SP-49 (cell line): ENCODE measurements around the gene LCE6A.

GRCh38 chr1:151400392-151401021, 1.1 kb downstream of the PSMB4 start:
- PRO-cap: no peak

GRCh38 chr1:151408148-151409010, 9.0 kb downstream of the PSMB4 start:
- PRO-cap: no peak

GRCh38 chr1:151419863-151420086, 20.4 kb downstream of the PSMB4 start:
- PRO-cap: no peak

- PRO-cap: no peak
Observed at GRCh38 chr1:151503056-151503549, 8.1 kb upstream of the CGN start.

DNA sequence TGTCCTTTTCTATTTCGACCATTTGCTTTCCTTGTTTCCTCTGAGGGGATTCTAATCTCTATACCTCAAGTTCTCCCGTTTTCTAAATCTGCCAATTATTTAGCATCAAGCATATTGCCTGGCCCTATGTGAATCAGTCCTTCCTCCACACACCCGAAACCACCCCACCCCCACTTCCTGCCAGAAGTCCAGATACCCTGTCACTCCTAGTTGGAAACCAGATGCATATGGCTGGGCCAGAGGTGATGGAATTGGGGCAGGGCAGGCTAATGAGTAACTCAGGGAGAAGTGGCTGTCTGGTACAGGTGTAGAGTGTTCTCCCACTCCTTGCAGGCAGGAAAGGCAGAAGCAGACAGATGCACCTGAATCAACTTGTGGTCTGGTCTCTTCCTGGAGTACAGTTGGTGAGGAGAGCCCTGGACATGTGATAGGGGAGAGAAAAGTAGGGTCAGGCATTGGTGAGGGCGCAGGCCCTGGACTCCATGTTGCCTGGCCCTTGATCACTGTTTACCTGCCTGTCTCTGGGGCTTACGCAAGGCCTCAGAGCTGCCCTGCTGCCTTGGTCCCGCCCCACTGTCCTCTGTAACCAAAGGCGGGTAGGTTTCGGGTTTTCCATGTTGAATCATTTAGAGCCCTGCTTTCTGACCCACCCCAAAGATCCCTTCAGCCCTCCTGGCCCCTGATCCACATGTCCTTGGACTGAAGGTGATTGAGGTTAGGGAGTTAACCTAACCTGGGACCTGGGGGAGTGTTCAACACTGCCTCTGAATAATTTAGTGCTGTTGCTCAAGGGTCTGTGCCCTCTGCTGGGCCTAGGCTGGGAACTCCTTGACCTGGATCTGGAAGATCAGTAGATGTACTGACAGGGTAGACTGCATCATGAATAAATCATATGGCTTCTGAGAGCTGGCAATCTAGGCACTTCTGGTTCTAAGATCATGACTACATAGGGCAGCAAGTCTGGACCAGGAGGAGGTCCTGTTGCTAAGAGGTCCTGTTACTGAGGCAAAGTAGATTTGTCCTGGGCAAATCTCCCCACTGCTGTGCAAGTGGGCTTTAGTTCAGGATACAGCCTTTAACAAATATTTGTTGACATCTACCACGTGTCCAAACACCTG, 2.7 kb downstream of the CGN start:
- PRO-cap: no peak

DNA sequence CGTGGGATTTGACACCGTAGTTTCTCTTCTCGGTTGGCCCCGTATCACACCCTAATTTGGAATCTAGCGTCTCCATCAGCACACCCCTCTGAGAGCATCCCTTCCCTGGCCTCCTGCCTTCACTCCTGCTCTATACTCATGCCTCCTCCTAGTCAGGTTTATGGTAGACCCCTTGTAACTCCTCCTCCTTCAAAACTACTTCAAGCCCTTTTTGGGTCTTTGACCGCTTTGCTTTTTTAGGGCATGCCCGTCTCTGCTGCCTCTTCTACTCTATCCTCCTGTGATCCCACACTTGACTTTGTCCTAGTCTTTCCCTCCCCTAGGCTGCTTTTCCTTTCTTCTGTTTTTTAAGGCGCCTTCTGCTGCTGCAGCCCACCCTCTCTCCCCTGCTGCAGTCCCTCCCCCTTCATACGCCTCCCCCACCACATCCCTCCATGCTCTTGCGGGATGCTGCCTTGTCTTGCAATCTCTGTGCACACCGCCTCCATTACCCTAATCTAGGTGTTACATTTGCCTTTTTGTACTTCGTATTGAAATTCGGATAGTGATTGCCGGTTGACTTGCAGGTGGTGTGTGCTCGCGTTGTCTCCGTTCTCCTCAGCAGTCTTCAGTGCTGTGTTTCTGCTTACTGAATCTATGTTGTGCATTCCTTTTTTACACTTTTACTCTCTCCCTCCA, 1.5 kb downstream of the SNX27 start:
- PRO-cap: no peak

GRCh38 chr1:151767966-151768887, 4.9 kb upstream of the MRPL9 start:
- PRO-cap: no peak

DNA sequence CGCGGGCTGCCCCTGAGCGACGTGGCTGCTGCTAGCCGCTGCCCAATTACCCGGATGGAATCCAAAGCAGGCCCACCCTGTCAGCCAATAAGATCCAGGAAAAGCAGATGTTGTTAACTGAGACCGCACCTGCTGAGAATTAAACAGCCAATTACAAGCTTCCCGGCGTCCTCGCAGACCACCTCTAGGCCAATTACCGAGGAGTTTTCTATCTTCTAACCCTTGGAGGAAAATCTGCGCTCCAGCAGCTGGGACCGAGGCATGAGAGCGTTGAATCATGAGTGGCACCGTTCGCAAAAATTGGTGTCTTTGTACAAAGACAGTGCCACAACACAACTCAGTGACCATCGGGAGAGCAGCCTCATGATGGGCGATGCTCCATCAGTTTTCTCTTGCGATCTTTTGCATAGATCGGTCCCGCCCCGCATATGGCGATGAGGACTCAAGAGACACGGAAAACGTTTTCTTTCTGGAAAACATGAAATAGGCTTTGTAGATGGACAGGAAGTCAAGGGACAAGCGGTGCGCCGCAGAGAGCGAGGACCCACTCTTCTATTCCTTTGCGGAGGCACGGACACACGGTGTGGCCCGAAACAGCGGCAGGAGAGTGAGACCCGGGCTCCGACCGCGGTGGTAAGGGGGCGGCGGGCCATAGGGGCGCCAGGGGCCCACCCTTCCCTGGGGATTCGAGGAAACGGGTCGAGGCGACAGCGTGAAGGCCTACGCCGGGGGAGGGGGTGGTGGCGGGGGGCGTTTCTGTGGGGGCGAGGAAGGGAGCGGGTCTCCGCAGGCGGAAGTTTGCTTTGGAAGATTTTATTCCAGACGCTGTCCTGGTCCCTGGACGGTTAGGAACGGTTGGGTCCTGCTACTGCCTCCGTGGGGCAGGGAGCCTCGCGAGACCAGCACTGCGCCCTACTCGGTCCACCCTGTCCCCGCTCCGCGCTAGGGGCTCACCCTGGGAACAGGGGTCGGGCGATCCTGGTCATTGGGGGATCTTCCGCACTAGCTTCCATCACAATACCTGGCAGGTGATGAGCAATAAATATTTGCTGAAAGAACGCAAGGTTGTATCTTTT, 651 bp upstream of the TDRKH start:
- PRO-cap: bidirectional peak, plus-strand start at position 225 of the sequence, minus-strand start outside the sequence; unidirectional peak, plus-strand start at position 244 of the sequence; unidirectional peak, plus-strand start at position 333 of the sequence

GRCh38 chr1:151846124-151847208, 6.8 kb upstream of the C2CD4D start:
- PRO-cap: no peak

DNA sequence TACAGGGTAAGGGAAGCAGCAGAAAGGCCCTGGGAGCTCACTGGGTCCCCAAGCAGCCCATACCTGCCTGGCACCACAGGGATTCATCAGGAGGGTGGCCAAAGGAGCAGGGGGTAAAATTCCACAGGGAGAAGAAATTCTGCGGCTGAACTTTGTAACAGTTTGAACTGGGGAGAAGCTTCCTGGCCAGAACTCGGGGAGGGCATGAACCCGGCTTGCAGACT, 11.5 kb downstream of the THEM4 start:
- PRO-cap: no peak

DNA sequence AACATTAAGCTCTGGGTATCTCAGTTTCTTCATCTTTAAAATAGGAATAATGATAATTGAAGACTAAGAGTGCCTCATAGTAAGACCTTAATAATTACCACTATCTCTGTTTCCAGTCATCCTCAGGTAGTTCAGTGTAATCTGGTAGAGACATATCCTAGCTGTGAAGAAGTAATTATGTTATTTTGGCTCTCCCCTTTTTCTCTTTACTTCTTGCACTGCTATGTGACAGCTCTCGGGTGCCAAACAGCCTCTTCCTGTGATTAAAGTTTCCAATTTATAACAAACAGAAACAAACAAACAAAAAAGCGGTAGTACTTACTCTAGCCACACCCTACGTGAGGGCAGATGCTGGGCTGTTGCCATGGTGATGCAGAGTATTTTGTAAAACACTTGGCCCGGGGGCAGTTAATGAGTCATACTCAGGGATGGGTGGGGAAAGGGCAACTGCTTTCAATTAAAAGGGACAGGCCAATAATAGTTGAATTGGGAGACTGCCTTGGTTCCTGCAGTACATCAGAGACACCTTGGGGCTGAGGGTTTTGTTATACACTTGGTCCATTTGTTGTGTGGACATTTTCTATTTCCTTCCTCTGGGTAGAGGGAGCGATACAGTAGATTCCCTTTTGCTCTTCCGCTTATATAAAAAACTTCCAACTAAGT, 36.4 kb upstream of the THEM4 start:
- PRO-cap: no peak

GRCh38 chr1:151980066-151981070, 13.3 kb downstream of the S100A10 start:
- PRO-cap: no peak

DNA sequence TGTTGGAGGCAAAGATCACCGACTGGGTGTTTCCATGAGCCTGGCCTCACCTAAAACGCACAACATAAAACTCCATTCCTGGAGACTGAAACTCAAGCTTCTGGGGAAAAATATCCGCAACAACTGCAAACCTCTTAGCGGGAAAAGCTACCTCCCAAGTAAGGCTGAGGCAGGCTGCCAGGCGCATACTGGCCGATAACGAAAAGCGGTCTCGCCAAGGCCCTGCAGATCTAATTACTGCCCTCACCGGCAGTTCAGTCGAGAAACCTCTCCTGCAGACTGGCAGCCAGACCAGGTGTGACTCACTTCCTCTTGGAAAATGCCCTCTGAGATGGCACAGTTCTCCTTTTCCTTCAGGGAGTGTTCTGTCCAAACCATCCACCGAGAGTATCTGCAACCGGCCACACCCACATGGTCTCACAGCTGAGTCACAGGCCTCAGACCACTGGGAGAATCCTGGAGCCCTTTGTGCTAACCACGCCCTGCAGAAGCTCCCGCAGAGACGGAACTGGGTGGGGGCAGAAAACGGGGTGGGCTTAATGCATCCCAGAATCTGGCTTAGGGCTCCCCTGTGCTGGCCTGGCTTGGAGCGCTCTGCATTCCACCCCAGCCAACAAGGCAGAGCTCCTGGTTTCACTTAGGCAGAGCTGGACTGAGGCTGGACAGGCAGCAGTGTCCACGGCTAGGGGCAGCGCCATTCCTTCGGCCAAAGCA, 1.3 kb downstream of the S100A10 start:
- PRO-cap: no peak

- PRO-cap: no peak
Observed at GRCh38 chr1:152842607-152843162, at the start of gene LCE6A. TSS of gene LCE6A (plus strand) at chr1:152842856.

DNA sequence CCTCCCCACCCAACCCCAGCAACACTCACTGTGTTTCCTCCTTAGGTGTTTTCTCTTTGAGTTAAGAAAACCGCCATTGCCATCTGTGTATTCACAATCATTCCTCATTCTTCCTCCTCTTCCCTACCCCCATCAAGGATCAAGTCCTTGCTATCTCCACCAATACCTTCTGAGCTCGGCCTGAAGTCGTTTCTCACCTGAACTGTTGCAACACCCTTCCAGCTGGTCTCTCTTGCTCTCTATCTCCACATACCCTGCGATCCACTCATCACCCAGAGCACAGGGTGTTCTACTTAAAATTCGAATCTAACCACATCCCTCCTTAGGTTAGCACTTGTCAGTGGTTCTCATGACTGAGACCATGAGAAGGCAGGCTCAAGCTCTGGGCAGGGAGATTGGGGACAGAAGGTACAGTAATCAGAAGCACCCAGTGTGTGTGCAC, 4.5 kb downstream of the IVL start:
- PRO-cap: no peak

- PRO-cap: no peak
Observed at GRCh38 chr1:153188086-153188483, 15.1 kb upstream of the LELP1 start.

DNA sequence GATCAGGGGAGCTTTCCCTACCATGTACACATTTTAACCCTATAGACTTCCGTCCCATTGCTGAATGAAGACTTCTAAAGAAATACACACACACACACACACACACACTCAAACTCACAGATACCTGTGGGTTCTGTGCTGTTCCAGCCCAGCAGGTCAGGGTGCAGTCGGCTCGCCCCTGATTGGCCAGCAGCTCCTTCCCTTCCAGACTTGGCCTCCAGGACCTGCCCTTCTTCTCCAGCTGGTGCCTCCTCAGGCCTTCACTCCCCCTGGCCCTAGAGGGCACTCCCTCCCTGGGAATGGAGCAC, 279 bp downstream of the PGLYRP3 start:
- PRO-cap: no peak

GRCh38 chr1:153344125-153344561, 4.5 kb downstream of the PGLYRP4 start:
- PRO-cap: no peak

GRCh38 chr1:153386363-153387091, 4.3 kb downstream of the S100A8 start:
- PRO-cap: no peak

DNA sequence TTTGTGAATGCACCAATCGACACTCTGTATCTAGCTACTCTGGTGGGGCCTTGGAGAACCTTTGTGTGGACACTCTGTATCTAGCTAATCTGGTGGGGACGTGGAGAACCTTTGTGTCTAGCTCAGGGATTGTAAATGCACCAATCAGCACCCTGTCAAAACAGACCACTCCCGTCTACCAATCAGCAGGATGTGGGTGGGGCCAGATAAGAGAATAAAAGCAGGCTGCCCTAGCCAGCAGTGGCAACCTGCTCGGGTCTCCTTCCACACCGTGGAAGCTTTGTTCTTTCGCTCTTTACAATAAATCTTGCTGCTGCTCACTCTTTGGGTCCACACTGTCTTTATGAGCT, 13.5 kb downstream of the S100A6 start:
- PRO-cap: no peak